ENCODE measurements around the gene PSMB10.

DNA sequence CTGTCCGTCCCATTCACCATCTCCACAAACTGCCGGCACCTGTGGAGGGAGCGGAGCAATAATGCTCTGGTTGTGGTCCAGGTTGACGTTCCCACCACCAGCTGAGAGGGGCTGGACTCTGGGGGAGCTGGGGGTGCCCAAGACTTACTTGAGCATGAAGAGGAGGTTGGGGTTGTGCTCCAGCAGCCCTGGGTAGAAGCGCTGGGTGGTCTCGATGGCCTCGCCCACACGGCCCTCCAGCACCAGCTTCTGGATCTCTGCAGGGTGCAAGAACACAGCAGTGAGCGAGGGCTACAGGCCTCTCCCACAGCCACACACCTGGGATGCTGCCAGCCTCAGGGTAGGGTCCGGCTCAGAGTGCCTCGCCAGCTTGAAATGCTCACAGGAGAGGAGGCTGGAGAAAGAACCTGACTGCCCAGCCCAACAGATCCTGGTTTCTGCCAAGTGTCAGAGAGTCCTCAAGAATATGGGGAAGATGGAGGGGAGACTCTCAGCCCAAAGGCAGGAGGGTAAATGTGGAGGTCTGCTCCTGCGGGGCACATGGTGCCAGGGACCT lies 10.8 kb upstream of the GFOD2 start:
- PRO-cap: no peak

DNA sequence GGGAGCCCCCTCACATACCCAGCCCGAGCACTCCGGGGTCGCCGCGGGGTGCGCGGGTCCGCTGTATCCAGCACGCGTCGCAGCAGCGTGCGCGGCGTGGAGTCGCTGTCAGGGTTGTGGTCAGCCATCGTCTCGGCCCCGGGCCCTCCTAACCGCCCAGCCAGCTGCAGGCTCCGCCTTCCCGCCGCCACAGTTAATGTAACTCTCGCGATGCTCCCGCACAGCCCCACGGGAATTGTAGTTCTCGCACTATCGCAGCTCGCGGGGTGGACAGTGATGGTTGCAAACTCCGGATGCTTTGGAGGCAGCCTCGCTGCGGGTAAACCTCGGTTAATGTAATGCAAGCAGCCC lies 8.4 kb upstream of the THAP11 start:
- PRO-cap: bidirectional peak, plus-strand start at position 252 of the sequence, minus-strand start at position 150 of the sequence

GRCh38 chr16:67934216-67934589 lies 2.4 kb downstream of the PSMB10 start:
- PRO-cap: no peak

GRCh38 chr16:67936236-67937180 lies at the start of gene PSMB10:
Gene PSMB10, minus strand, starts transcription at chr16:67936850.
- PRO-cap: bidirectional peak, plus-strand start at chr16:67936762, minus-strand start at chr16:67936563; unidirectional peak, minus-strand start at chr16:67936846

GRCh38 chr16:67967299-67968430 lies 772 bp downstream of the SLC12A4 start:
- PRO-cap: bidirectional peak, plus-strand start at chr16:67967961, minus-strand start at chr16:67967638; unidirectional peak, plus-strand start at chr16:67967976; unidirectional peak, plus-strand start at chr16:67968004; bidirectional peak, plus-strand start at chr16:67968320, minus-strand start at chr16:67968269

DNA sequence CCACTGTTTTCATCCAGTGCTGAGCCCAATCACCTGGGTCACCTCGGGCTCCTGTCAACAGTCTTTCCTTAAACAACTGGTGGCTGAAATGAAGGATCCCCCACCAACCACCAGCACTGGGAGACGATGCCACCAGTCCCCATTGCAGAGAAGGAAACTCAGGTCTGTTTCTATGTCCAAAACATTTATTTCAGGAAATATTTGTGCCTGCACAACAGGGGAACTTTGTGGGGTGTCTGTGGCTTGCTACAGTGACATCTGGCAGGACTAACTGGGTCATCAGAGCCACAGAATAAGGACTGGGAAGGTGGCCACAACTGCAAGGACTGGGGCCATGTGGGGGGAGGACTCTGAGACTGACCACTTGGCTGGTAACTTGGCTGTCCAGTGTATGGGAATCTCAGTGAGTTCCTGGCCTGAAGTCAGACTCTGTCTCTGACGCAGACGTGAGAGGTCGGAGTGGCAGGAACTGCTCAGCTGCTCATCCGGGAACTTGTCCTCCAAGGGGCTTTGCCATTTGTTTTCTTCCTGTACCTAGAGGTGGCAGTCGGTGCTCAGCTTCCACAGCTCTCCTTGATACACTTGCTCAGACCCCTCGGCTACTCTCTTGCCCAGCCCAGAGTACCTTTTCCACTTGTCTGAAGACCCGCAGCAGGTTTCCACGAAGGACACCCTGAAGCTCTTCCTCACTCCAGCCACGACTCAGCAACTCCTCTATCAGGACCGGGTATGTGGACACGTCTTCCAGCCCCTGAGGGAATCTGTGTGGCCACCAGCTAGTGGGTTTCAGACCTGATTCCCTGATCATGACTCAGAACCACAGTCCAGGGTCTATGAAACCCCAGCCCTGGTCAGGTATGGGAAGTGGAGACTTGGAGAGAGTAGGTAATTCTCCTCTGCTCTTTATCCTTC lies 7.2 kb upstream of the DPEP3 start:
- PRO-cap: no peak

- PRO-cap: no peak
These were observed 3.4 kb downstream of the DPEP2 start for GRCh38 chr16:67995888-67996197.

- PRO-cap: no peak
These were observed 14.7 kb downstream of the DUS2 start for GRCh38 chr16:68037716-68038184.

DNA sequence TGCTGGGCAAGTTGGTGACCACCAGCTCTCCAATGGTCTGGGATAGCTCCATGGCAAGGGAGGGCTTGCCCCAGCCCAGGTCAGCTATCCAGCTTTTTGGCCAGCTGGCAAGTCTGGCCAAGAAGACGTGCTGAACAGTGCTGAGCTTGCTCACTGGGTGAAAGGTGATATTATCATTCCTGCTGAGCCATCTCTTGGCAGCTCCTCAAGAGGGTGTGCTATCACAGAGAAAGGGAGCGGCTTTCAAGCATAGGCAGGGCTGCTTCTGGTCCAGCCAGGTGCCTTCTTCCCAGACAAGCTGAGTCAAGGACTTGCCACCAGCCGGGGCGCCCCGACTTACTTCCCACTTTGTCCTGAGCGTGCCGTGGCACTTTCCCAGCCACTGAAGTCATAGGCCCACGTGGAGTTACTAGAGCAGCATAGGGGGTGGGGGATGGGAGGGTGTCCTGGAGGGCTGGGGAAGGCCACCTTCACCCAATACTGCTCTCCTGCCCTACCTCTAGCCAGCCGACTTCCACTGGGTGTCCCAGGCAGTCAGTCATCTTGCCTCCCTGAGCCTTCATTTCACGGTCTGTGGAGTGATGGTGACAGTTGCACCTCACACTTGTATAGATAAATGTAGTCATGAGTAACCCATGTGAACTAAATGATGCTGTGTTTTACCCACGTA lies 12.8 kb upstream of the NFATC3 start:
- PRO-cap: no peak

DNA sequence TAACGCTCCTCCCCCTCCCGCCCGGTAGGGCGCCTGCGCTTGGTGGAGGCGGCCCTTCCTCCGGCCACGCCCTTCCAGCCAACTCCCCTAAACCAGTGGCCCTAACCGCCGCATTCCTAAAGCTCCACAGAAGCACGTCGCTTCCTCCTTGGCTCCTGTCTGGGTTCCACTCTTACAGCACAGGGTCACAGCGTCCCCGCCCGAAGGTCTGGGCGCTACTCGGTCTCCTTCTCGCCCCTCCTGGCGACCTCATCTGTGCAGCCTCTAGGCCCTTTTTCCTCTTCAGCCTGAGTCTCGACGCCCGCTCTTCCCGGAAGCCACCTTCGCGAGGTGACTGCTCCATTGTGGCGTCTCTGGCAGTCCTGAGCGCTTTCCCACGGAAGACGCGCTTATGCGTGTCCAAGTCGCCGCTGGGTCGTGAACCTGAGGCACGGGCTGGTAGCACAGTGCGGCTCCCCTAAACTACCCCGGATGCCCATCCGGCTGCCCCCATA lies 1.9 kb upstream of the ESRP2 start:
- PRO-cap: bidirectional peak, plus-strand start at position 113 of the sequence, minus-strand start outside the sequence

- PRO-cap: unidirectional peak, plus-strand start at chr16:68239831; unidirectional peak, minus-strand start at chr16:68239991
These were observed 3.9 kb upstream of the ESRP2 start for GRCh38 chr16:68239694-68240425.

DNA sequence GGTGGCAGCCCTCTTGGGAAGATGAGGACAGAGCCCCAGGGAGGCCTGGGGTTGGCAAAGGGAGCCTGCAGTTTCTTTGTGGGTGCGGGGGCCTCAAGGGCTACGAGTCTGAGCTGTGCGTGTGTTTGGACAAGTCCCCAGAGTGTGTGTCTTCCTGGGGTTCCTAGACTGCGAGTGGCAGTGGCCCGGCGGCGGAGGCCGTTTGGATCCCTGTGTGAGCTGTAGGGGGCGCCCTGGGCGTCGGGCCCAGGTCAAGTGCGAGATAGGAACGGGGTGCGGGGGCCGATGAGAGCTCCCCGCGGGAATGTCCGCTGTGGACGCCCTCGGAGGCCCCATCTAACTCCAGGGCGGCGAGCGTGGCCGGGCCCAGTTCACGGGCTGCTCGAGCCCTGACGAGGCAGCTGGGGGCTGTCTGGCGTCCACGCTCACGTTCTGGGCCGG lies 367 bp upstream of the SLC7A6 start:
- PRO-cap: bidirectional peak, plus-strand start at position 249 of the sequence, minus-strand start at position 176 of the sequence

DNA sequence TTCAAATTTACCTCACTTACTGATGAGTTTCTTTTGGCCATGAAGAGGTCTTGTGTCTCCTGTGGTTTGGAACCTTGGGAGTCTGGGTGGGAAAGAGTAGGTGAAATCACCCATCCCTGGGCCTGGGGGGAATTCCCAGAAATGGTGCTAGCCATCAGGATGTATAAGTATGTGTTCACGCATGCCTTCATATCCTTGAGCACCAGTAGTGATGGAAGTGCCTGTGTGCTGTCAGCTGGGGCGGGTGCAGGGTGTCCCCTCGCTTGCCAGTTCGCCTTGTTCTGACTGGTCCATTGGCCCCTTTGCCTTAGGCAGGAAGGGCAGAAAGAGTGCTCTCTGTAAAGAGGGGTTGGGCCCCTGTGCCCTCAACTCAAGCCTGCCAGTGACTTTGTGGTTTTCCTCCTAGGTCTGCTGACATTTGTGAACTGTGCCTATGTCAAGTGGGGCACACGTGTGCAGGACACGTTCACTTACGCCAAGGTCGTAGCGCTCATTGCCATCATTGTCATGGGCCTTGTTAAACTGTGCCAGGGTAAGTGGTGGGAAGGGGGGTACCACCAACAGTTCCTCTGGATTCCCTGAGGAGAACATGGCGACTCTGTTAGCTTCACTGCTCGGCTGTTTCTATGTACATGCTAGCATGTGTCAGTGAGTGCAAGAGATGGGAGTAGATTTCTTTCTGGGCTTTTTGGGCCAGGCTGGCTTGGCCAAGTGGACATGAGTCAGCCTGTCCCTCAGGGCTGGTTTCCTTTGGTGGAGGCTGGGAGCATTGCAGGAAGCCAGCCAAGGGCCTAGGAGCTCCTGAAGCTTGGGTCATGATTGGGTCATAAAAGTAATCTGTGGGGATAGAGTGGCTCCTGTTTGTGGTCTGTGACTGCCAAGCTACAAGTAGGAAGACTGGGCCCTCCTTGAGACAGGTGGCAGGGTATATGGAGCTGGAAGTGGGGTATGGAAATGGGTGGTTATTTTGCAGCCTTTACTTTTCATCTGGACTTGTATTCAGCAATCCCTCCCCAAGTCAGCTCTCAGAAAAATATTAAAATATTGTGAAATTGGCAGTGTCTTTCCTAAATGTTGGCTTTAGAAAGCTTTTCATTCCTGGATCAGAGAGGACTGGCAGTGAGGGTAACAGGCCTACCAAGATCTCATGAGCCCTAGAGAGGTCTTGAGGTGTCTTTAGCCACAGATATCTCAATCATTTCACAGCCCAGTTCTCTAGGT lies 23.0 kb downstream of the SLC7A6OS start:
- PRO-cap: no peak

GRCh38 chr16:68434474-68435135 lies 13.7 kb downstream of the SMPD3 start:
- PRO-cap: no peak

DNA sequence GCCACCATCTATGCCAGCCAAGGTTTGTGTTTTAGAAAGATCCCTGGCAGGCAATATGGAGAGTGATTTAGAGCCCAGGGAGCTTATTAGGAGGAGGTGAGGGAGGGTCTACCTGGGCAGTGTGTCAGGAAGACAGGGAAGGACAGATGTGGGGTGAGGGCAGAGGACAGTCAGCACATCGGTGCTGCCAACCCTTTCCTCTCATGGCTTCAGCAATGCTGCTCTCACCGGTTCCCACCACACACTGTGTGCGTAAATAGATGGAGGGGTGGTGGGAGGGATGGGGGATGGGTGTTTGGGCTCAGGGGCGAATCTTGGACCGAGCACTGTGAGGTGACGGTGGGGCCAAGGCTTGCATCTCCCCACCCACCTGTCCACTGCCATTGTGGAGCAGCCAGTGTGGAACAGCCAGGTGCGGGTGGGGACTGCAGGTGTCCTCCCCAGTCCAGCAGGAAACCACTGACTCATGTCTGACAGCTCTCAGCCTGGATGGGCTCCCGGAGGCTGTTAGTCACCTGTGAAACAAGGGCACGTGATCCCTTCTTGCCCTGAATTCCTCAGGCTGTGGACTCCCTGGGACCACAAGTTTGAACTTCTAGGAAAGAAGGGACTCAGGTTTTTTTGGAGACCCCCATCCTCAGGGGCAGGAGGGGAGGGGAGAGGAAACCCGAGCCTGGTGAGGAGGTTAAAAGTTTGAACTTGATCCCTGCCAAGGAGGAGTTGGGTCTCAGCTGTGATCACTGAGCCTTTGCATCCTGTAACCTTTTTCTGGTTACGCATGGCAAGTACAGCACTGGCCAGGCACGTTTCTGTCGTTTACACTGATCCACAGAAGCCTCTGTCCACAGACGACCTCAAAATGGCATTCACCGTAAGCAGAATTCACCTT lies 42.7 kb upstream of the SMPD3 start:
- PRO-cap: no peak

- PRO-cap: no peak
These were observed 29.0 kb upstream of the ZFP90 start for GRCh38 chr16:68509953-68510597.

GRCh38 chr16:68543739-68543978 lies 4.6 kb downstream of the ZFP90 start:
- PRO-cap: no peak

- PRO-cap: bidirectional peak, plus-strand start at chr16:68707681, minus-strand start at chr16:68707543
These were observed 29.7 kb upstream of the CDH1 start for GRCh38 chr16:68707340-68707886.

- PRO-cap: no peak
These were observed 14.8 kb upstream of the CDH1 start for GRCh38 chr16:68722056-68722975.

DNA sequence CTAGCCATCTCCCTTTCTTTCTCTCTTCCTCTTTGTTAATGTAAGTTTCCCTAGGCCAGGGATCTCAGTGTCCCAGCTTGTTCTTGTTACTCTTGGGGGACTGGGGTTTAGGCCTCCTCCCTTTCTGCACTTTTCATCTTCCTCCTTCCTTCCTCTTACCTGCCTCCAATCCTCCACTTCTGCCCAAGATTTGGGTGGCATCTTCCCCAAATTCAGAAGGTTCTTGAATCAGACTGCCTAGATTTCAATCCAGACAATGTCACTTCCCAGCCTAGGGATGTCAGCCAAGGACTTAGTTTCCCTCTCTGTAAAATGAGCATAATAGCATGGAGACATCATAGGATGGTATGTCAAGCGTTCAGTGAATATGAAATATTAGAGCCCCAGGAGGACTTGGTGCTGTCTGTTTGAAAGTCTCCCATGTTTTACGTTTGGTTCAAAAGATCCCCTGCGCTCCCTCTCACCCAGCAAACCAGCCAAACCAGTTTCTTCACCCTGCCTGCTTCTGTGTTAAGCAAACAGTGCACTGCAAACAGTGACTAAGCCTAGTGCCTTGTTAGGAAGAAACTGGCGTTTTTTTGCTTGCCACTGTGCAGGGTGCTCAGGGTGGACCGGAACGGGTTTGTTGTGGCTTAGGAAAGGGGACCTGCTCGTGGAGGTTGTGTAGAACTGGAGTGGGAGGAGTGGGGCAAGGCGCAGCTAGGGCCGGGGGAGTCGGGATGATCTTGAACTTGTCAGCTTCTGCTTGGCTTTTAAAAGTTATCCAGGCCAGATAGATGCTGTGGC lies 7.5 kb downstream of the CDH1 start:
- PRO-cap: bidirectional peak, plus-strand start at position 585 of the sequence, minus-strand start at position 427 of the sequence